Hematopoietic multipotent progenitor cell (in vitro differentiated cells): ENCODE measurements around the genes SLC12A9, SRRT and MUC3A.

DNA sequence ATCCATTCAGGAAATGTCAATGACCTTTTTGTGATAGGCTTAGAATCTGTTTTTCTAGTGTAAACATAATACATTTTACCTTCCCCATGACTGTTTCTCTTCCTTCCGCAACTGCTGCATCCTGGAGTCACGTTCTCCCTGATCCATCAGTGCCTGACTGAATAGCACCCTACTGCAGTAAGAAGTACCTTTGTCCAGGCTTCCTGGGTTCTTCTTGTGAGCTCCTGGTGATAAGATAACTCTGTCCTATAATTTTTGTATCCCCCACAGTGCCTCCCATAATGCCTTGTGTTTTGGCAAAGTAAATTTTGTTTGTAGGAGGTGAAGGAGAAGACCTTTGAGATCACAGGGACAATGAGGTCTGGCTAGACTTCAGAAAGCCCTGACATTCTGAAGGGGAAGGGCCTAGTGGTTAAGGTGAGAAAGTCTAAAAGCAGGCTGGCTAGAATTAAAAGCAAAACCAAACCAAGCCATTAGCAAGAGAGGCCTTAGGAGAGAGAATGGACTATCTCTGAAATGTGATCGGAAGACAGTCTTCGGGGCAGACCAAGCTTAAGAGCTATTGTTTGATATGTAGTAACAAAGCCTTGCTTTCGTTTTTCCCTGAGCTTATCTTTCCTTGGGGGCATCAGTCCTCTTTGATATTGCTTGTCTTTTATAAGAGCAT, 7.5 kb downstream of the AGFG2 start:
- CAGE, long polyA plus RNA = no peak

- CAGE, long polyA plus RNA = no peak
These were observed 8.0 kb downstream of the AGFG2 start for GRCh38 chr7:100546996-100547417.

DNA sequence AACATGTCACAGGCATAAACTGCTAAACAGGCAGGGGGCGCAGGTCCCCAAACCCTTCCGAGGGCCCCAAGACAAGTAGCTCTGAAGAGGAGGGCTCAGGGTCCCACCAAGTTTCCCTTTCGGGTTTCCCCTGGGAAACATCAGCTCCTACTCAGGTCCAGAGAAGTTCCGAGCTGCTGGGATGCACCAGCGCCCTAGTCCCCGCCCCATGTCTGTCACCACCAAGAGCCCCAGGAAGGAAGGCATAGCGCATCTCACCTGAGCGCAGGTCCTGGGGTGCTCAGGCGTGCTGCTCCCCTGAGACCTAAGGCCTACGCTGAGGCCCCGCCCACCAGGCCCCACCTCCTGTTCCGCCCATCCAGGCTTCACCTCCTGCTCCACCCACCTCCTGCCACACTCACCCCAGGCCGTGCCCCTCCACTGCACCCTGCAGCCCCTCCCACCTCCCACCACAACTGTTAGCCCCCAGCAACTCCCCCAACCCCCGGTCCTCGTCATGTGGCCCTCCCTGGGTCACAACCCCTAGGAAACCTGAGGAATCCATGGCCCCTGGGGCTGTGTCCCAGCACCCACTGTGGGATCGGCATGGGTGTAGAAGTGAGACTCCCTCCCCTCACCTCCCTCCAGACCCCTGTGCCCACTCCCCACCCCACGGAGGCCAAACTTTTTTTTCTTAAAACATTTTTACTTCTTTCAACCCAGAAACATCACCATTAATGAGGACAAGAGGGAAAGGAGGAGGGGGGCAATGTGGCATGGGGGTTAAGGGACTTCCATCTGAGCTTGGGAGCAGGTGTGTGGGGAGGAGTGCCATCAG, 1.3 kb upstream of the TFR2 start:
- CAGE, long polyA plus RNA = start-site peak on the minus strand centred at position 291 of the sequence, 23 bp wide, 225 reads

DNA sequence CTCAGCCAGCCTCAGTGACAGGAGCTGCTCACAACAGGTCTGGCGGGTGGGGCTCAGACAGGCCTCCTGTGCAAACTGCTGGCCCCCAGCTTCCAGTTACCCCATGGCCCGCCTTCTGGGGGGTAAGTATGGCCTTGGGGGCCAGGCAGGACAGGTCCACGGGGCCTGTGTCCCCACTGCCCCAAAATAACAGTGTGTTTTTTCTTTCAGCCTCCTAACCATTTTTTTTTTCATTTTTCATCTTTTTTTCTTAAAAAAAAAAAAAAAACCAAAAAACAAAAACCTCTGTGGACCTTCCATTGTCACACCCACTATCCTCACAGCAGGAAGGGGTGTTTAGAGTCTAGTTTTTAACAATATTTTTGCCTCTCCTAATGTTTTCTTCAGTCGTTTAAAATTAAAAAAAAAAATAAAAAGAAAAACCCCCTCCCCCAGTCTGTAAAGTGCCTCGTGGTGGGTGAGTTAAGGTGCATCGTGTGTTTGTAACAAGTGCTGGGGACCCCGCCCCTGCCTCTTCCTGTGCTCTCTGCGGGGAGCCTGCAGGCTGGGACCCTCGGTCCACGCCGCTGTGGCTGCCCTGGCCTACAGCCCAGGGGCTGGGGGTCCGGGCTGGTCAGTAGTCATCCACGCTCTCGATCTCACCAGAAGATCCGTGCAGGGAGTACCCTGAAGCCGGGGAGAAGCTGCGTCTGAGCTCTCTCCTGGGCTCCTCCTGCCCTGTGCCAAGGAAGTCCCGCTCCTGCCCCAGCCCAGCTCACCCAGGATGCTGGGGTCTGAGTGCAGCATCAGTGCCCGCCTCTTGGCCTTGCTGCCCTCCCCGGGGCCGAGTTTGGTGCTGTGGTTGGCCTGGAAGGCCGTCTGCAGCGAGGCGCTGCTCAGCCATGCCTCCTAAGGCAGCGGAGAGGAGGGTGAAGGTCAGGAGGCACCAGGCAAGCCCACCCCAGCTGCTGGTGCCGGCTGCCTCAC, 7.8 kb downstream of the GNB2 start:
- CAGE, long polyA plus RNA = no peak

- CAGE, long polyA plus RNA = no peak
These were observed 776 bp downstream of the GIGYF1 start for GRCh38 chr7:100693351-100693597.

DNA sequence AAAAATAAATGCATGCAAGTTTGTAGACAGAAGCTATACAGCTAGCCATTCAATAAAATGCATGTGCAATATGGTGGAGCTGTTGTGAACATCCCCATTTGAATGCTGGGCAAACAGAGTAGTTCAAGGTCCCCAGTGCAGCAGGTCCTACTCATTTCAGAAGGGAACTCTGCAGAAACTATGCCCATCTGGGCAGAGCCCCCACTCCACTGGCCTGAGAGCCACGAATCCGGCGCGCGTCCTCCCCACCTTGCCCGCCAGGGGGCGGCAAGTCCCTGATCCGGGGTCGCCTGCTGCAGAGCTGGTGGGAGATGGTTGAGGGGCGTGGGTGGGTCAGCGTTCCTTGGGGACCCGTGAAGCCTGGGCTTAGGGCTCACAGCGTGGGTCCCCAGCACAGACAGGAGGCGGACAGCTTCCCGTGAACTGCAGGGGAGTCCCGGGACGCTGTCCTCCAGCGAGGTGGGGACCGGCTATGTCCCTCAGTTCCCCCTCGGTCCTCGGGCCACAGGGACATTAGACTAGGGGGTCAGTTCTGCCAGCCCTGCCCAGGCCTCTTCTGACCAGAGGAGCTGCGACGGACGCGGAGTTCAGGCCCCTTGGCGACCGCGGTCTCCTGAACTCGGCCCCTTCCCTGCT, 635 bp upstream of the POP7 start:
- CAGE, long polyA plus RNA = no peak

- CAGE, long polyA plus RNA = no peak
These were observed 24.1 kb downstream of the EPHB4 start for GRCh38 chr7:100802961-100803984.

- CAGE, long polyA plus RNA = no peak
These were observed 10.2 kb downstream of the EPHB4 start for GRCh38 chr7:100817085-100817553.

GRCh38 chr7:100852001-100853193, at the start of gene SLC12A9:
SLC12A9 (plus strand) TSS chr7:100852713.
- CAGE, long polyA plus RNA = start-site peak on the minus strand at chr7:100852619-100852638, 88 reads; start-site peak on the plus strand at chr7:100852704-100852790, 34 reads

DNA sequence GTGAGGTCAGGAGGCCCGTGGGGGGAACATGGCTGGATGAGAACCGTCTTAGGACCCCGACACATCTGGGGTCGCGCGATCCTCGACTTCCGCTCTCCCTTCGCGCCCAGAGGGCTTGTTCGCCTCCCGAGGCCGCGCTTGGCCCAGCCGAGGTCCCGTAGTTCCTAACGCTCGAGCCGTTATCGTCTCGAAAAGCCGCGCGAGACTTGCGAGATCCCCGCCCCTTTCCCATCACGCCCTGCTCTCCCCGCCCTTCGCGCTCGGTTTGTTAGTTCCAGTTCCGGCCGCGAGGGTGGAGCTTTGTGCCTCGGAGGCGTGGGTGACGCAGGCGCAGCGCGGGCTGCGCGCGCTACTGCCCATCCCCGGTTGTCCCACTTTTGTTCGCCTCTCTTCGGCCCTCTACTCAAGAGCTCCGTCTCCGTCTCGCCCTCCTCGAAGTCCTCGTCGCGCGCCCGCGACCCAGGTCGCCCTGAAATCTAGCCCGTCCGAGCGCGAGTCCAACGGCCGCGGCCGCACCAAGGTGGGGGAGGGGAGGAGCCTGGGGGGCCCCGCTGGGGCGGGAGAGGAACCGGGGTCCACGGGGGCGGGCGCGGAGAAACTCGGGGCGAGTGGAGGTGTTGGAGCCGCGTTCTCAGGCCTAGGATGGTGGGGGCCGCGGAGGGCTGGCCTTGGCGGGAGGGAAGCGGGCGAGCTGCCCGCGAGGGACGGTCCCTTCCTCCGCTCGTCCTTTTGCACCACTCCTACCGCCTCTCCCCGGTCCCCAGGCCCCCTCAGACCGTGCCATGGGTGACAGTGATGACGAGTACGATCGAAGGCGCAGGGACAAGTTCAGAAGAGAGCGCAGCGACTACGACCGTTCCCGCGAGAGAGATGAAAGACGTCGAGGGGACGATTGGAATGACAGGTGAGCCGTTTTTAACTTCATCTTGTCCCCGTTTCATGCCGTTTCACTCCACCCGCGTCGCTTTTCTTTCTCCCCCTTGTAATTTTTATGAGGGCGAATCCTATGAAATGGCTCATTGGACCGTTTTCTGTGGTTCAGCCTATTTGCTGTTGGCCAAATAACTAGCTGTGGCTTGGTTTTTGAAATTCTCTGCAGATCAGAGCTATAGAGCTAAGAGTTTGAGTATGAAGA, at the start of gene SRRT:
Gene SRRT, plus strand, starts transcription at position 295 of the 1,135 bp plus-strand sequence.
- CAGE, long polyA plus RNA = start-site peak on the plus strand centred at position 315 of the sequence, 26 bp wide, 36 reads

GRCh38 chr7:100924191-100924899, 25.0 kb upstream of the MUC3A start:
- CAGE, long polyA plus RNA = no peak

GRCh38 chr7:100949053-100949707, at the start of gene MUC3A:
MUC3A (plus strand) TSS chr7:100949534.
- CAGE, long polyA plus RNA = no peak

GRCh38 chr7:100967389-100968458, 1.6 kb upstream of the MUC12 start:
- CAGE, long polyA plus RNA = no peak

DNA sequence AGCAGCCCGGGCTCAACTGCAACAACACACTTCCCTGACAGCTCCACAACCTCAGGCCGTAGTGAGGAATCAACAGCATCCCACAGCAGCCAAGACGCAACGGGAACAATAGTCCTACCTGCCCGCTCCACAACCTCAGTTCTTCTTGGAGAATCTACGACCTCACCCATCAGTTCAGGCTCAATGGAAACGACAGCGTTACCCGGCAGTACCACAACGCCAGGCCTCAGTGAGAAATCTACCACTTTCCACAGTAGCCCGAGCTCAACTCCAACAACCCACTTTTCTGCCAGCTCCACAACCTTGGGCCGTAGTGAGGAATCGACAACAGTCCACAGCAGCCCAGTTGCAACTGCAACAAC, 15.9 kb upstream of the MUC17 start:
- CAGE, long polyA plus RNA = no peak

DNA sequence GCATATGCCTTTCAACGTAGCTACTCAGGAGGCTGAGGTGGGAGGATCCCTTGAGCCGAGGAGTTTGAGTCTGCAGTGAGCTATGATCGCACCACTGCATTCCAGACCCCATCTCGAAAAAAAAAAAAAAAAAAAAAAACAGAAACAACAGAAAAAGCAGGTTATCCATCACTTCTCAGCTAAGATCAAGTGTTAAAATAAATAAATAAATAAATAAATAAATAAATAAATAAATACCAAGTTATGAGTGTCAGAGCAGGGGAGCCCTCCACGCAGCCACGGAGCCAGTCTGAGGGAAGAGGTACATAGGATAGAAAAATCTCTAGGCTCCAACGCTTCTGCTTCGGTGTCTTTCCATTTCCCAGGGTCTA, 5.2 kb downstream of the TRIM56 start:
- CAGE, long polyA plus RNA = no peak

DNA sequence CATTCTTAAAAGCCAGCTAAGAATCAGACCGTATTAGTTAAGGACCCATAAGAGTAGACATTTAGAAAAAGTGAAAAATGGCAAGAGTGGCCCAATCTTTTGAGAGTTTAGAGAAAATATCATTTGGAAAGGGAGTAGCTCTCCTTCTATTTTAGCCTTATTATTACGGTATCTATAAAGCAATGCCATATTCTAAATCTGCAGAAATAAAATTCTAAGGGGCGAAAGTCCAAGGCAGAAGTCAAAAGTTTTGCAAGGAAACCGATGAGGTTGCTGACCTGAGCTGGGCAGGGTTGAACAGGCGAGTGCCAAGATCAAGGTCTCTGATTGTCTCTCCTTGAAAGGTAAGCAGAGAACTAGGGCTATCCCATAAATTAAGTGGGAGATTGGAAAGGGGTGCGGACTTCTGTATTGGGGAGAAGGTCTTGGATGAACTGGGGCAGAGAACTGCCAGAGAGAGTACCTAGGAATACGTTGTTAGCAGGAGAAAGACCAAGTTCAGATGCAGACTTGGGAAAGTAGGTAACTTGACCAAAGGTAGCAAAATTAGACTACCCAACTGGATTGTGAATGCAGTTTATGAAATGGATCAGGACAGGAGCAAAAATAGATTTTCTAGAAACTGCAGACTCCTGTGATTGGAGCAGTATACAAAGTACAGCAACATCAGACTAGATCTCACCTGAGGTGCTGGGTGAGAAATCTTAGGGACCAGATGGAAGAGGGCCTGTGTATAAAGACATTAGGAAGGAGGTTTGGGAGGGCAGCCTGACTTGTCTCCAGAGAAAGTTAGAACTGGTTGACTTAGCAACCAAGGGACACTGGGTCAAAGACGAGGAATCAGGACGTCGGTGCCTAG, 11.9 kb downstream of the TRIM56 start:
- CAGE, long polyA plus RNA = start-site peak on the plus strand centred at position 159 of the sequence, 781 bp wide, 52 reads

DNA sequence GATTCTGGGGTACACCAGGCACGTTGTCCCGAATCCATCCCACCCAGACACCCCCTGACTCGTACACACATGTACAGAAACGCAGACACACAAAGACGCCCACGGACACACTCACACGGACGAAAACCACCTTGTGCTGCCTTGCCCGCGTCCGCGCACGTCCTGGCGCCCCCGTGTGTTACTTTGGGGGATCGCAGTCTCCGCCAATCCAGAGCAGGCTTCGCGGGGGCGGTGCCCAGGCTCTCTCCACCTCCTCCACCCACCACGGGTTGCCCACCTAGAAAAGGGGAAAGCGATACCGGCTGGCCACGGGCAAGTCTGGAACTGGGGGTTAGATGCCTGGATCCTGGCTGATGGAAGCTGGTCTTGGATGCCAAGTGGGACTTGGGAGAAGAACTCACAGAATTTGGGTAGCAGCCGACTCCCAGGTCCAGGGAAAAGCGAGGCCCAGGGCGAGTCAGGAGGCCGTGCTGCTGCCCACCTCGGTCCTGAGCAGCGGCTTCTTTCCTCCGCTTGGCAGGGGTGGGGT, 4.5 kb upstream of the VGF start:
- CAGE, long polyA plus RNA = no peak

- CAGE, long polyA plus RNA = no peak
These were observed 6.0 kb downstream of the NAT16 start for GRCh38 chr7:101173909-101174677.

DNA sequence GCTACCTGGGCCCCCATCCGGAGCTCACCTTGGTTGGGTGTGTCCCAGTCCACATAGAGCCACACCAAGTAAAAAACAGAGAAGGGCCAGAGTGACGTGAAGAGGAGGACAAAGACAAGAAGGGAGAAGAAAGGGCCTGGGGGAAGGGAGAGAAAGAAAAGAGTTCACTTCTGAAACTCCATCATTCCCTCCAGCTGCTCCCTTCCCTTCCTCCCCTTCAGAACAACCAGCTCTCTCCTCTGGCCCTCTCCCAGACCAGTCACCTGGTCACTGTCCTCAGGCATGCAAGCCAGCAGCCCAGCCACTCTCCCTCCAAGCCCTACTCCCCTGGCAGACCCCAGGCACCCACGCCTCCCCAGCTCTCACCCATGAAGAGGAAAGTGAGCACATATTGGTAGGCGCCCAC, 453 bp downstream of the MOGAT3 start:
- CAGE, long polyA plus RNA = no peak

DNA sequence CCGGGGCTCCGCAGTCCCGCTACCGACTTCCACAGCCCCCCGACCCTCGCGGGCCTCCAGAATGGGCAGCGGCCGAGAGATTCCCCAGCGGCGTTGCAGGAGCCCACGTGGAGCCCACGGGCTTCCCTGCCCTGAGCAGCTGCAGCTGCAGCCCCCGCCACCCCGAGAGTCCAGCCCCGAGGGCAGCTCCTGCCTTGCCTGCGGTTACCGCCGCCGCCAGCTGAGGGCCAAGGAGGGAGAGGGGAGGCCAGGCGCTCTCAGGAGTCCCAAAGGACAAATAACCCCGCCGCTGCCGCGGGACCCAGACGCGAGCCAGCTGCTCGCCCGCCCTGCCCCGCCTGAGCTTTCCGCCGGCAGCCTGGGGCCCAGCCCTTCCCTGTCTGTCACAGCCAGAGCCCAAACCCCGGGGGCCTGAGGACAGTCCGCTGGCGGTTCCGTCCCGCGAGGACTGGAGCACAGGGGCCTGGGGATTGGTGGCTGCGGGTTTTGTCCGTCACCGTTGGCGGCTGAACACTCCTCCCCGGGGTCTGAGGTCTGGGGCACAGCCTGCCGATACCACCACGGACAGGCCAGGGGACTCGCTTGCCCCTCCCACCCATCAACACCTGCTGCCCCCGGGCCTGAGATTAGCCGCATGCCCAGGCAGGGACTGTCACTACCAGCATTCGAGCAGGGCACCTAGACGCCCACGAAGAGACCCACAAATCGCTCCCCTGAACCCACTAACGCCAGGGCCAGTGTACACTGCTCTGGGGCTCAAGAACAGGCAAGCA, 21.5 kb downstream of the IFT22 start:
- CAGE, long polyA plus RNA = no peak